ENCODE data around the genes GPR89A, CD160 and TXNIP.

- RAMPAGE, long total RNA = no peak
- RRBS = under 1% methylated on average over 3 of the region's 26 CpGs
Observed at GRCh38 chr1:143699190-143699699, 206.5 kb downstream of the H3-7 start.

DNA sequence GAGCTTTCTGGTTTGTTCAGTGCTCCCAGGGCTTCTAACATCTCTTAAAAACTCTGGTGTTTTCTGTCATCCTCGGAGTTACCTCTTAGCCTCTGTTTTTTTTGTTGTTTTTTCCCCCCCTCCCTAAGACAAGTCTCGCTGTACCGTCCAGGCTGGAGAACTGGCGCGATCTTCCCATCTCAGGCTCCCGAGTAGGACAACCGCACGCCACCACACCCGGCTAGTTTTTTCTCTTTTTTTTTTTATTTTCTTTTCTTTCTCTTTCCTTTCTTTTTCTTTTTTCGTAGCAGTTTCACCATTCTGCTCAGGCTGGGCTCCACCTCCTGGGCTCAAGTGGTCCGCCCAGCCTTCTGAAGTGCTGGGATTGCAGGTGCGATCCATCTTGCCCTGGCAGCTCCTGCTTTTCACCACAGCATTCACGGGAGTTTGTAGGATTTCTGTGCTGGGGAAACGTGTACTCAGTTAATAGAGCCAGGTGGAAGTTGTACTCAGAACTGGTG is 39.6 kb upstream of the PPIAL4E start:
- RAMPAGE, long total RNA = no peak
- RRBS = no CpG with 5 or more reads among the region's 14 CpGs

DNA sequence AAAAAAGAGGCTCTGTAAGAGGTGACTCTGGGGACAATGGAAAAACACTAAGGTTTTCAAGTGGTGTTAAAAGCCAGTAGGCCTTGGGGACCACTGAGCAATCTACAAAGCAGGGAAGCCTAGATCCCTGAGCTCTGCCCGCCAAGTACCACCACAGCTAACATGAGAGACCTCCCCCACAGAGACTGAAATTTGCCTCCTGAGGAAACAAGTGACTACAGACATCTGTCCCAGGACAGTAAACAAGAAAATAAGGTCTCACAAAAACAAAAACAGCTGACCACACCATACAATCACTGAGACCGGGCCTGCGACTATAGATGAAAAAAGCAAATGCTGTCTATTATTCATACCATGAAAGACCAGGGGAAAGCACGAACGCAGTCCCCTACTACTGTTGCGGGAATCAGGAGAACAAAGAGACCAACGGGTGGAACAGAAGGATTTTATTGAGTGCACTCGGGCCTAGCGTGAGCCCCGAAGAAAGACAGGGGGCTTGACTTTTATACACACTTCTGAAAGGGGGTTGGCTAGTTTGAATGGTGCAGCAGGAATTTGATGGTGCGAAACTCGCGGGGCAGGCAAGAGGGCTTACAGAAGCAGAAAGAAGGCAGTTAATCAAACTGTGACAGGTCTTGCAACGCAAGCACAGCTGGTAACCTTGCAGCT is 47.1 kb upstream of the PPIAL4F start:
- RAMPAGE, long total RNA = no peak
- RRBS = no CpG with 5 or more reads among the region's 14 CpGs

DNA sequence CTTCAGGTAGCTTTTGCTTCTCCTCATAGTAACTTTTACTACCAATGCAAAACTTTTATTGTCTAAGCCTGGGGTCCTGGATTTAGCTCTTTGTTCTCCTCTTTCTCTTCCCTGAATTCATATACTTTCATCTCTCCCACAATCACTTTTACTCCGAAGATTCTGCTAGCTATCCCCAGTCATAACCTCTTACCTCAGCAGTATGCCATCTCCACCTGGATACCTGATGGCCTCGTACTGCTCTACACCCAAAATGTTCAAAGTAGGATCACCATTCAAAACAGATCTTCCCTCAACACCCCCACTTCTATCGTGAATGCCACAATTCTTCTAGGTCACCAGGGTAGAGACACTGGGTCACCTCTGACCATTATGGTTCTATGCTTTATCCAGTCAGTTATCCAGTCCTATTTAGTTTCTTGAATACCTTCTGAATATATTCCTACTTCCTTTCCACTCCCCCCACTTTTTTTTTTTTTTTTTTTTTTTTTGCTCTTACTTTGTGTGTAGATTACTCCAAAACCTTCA is 106.5 kb downstream of the SRGAP2B start:
- RAMPAGE, long total RNA = no peak
- RRBS = no CpG with 5 or more reads among the region's 3 CpGs

GRCh38 chr1:145096328-145096703 is 542 bp downstream of the FAM72D start:
- RAMPAGE, long total RNA = no peak
- RRBS = no CpG with 5 or more reads among the region's 14 CpGs

DNA sequence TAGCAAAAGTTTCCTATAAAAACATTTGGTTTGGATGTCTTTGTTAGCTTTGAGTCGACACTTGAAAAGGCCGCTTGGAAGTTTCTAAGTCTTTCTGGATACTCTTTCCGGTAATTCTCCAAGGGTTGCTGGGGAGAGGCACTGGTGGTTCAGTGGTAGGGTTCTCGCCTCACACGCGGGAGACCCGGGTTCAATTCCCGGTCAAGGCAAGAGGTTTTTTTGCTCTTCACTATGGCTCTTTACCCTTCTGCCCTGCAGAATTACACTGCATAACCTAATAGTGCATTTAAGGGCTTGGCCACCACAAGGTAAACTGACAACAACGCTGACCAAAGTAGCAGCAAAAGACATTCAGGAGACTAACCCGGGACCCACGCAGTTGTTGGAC is 65.2 kb downstream of the FAM72D start:
- RAMPAGE, long total RNA = no peak
- RRBS = no CpG with 5 or more reads among the region's 11 CpGs

- RAMPAGE, long total RNA = no peak
- RRBS = no CpG with 5 or more reads among the region's 2 CpGs
Observed at GRCh38 chr1:145191327-145191850, 50.6 kb downstream of the PPIAL4D start.

DNA sequence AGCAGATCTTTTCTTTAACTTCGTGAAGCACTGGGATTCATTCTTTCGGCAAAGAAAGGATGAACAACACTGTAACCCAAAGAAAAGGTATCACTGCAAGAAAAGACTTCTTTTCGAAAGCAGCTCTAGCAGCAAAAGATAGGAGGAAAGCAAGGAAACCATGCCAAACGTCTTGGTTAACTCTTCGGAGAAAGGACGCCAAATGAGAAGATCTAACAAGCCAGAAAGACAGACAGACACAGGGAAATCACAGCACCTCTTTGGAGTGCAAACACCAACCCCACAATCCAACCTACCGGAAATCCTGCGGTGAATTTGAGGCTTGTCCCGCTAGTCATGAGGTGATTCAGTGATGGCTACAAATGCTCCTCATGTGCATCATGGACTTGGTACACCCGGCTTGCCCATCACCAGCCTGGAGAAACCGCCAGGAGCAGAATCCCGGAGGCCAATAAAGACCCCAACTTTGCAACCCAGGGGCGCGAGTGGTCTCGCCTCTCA is 869 bp downstream of the NBPF20 start:
- RAMPAGE, long total RNA = no peak
- RRBS = no CpG with 5 or more reads among the region's 15 CpGs

GRCh38 chr1:145607581-145608818 is at the start of gene GPR89A:
Gene GPR89A (plus strand): TSS chr1:145607988.
- RAMPAGE, long total RNA = start-site peak on the plus strand at chr1:145608016-145608049, 87 and 216 reads in 2 replicates
- RRBS = no CpG with 5 or more reads among the region's 74 CpGs

DNA sequence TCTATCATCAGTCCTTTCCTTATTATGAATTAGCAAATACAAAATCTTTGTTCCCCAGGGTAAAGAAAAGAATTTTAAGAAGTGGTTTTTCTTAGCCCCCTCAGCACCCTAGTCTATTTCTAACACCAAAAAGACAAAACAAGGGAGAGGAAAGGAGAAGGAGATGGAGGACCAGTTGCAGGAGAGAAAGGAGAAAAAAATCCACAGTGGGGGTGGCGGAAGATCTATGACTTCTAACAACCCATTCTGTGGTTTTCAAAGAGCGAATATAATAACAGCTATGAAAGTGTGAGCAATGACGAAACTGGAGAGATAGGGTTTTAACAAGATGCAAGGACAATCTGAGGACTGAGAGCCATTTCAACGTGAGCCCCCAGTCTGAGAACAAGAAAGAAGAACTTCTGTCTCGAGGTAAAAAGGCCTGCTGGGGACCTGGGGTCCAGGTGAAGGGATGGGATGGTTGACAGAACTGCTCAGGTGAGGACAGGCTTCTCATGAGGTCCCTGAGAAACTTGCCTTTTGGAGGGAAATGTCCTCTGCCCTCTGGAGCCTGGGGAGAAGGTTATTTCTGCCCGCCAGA is at the start of gene CD160:
TSS of gene CD160 (plus strand) at position 351 of the 580 bp plus-strand sequence.
- RAMPAGE, long total RNA = no peak
- RRBS = no CpG with 5 or more reads among the region's 6 CpGs

GRCh38 chr1:145759205-145760010 is 40.1 kb downstream of the CD160 start:
- RAMPAGE, long total RNA = no peak
- RRBS = no CpG with 5 or more reads among the region's 2 CpGs

GRCh38 chr1:145782387-145782880 is 41.5 kb downstream of the RNF115 start:
- RAMPAGE, long total RNA = no peak
- RRBS = no CpG with 5 or more reads among the region's 3 CpGs

- RAMPAGE, long total RNA = no peak
- RRBS = no CpG with 5 or more reads among the region's 4 CpGs
Observed at GRCh38 chr1:145788694-145789230, 35.1 kb downstream of the RNF115 start.

GRCh38 chr1:145824572-145825035 is 604 bp downstream of the POLR3C start:
- RAMPAGE, long total RNA = no peak
- RRBS = no CpG with 5 or more reads among the region's 8 CpGs

DNA sequence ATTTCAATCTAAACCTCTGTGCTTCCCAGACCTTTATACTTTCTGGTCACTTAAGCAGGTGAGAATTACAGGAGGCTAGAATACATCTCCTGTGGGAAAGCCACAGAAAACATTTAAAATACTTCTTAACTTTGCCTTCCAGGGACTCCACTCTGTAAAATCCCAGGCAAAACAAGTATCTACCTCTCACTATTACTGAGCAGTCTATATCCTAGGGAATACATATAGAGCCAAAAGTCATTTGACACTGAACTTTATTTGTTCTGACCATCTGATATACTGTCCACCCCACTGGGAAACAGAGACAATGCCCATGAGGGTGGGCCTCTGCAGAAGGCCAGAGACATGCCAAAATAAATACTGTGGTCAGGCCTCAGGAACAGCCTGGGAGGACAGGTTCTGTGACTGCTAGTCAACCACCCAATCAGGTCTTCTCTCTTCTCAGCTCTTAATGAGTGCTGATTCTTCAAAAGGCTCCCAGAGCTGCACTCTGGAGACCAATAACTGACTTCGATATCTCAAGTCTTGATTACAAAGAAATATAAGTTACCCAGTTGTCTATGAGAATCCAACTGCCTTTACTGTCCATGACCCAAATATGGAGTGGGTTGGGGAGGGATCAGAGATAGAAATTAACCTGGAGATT is 5.4 kb upstream of the ANKRD35 start:
- RAMPAGE, long total RNA = no peak
- RRBS = no CpG with 5 or more reads among the region's 1 CpG

GRCh38 chr1:145920853-145921410 is 2.4 kb upstream of the PEX11B start:
- RAMPAGE, long total RNA = no peak
- RRBS = no CpG with 5 or more reads among the region's 3 CpGs

GRCh38 chr1:145983009-145983792 is 13.2 kb downstream of the TXNIP start:
- RAMPAGE, long total RNA = no peak
- RRBS = no CpG with 5 or more reads among the region's 1 CpG

DNA sequence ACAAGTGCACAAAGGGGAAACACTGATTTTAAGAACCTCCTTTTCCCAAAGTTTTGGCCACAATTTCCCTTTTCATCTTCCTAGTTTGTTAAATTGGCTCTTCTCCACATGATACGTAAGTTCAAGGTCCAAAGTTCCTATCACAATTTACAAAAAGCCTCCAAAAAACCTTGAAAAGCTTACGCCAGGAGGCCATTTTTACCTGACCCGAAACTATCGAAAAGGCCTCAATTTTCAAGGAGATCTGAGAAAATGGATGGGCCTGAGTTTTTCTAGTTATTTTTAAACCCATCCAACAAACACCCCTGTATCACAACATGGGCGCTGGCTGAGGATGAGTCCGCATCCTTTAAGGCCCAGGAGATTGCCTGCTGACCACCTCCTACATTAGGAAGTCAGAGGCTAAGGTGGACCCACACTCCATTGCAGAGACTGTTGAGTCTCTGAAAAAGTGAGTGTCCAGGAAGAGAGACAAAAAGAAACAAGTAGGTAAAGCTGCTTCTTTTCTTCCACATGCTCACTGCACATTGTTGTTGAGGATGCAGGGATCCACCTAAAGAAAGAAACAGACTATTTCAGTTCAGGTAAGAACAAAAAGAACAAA is 2.9 kb downstream of the TXNIP start:
- RAMPAGE, long total RNA = no peak
- RRBS = no CpG with 5 or more reads among the region's 6 CpGs

GRCh38 chr1:145995948-145997001 is at the start of gene TXNIP:
Gene TXNIP (minus strand): TSS chr1:145996579.
- RAMPAGE, long total RNA = start-site peak on the minus strand at chr1:145996536-145996574, 12 and 106 reads in 2 replicates
- RRBS = 4% methylated on average over 4 of the region's 43 CpGs

- RAMPAGE, long total RNA = no peak
- RRBS = no CpG with 5 or more reads among the region's 45 CpGs
Observed at GRCh38 chr1:146376725-146377527, 32.4 kb upstream of the PPIAL4H start.